CMK (cell line): ENCODE measurements around a stretch of chr7.

- RRBS: no CpG with 5 or more reads among the region's 2 CpGs
These were observed 218.5 kb upstream of the LRRN3 start for GRCh38 chr7:110872476-110872826.

DNA sequence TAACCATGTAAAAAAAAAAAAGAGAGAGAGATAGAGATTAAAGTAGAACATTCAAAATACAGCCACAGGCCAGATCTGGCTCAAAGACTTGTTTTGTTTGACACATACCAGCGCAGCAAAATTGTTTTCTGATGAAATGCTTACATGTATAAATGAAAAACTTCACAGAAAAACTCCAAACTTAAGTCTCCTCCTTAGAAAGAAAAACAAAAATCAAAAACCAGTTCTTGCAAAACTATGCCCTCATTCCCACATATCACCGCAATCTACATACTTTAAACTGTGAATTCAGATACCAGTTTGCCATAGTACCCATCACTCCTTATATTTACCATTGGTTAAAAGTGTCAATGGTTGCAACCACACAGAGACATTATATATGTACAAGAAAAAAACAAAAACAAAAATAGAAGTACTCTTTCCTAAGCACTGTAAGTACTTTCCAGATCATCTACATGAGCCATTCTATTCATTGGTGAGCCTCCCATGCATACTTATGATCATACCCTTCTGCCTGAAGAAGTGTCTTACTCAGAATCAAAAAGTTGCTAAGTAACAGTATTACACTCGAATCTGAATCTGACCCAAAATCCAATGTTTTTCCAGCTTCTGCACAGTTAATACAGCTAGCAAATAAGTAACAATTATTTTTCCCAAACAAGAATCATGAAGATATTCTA is 124.0 kb downstream of the LRRN3 start:
- RRBS: no CpG with 5 or more reads among the region's 3 CpGs

- RRBS: no CpG with 5 or more reads among the region's 2 CpGs
These were observed 125.1 kb downstream of the LRRN3 start for GRCh38 chr7:111215885-111216655.

GRCh38 chr7:112157158-112157689 is 49.0 kb downstream of the DOCK4 start:
- RRBS: no CpG with 5 or more reads among the region's 5 CpGs

GRCh38 chr7:112203972-112204536 is 2.1 kb downstream of the DOCK4 start:
- RRBS: no CpG with 5 or more reads among the region's 10 CpGs

DNA sequence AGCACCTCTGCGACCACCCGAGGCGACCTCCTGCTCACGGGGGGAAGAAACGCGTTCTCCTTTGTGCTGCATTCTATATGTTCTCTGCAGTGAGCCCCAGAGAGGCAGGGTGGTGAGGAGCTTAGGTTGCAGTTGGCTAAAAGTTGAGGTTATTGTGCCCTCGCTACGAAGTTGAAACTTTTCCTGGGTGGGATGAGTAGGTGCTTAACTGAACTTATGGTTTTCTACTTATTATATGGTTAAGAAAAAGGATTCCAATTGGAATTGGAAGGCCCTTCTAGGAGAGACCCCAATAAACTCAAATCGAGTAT is 1.1 kb downstream of the IFRD1 start:
- RRBS: no CpG with 5 or more reads among the region's 9 CpGs

DNA sequence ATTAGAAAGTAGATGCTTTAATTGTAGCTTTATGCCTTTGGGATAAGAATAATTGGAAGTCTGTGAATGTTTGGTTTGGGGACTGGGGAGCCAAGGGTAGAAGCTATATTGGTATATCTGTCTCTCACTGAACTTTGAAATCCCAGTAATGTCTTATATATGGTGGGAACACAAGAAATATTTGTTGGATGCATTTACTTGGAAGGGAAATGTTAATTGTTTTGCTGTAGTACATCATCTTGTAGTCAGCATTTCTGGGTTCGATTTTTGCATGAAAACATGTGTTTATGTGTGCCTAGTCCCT is 13.3 kb upstream of the LSMEM1 start:
- RRBS: no CpG with 5 or more reads among the region's 1 CpG

- RRBS: no CpG with 5 or more reads among the region's 4 CpGs
These were observed 4.7 kb upstream of the LSMEM1 start for GRCh38 chr7:112475902-112476713.

DNA sequence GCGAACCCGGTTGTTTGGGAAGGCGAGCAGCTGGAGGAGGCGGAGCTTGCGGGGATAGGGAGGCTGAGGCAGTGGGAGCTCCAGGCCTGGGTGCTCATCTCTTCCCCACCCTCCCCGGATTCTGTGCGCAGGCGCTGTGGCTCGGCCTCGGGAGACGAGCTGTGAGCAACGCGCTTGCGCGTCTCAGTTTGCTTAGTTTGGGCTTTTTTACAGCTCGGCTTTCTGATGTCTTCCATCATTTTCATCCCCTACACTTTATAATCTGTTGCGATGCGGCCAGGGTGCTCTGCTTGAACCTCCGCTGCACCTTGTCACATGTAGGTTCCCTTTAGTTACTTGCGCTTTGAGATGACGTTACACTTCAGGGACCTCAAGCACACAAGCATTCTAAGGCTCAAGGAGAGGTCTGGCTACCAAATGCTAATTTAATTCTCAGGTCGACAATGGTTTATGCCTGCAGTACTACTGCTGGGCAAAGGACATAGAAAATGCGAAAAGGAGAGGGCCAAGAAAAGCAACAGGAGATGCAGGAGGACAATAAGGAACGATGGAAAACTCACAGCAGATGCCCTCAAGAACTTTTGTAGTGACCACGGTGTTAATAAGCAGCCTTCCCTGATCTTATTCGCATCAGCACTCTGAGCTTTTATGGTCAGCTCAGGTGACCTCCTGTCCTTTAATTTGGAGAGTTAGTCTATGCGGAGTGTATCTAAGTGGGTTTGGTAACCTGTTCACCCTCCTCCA is 479 bp upstream of the BMT2 start:
- RRBS: 0% methylated on average over 4 of the region's 27 CpGs

DNA sequence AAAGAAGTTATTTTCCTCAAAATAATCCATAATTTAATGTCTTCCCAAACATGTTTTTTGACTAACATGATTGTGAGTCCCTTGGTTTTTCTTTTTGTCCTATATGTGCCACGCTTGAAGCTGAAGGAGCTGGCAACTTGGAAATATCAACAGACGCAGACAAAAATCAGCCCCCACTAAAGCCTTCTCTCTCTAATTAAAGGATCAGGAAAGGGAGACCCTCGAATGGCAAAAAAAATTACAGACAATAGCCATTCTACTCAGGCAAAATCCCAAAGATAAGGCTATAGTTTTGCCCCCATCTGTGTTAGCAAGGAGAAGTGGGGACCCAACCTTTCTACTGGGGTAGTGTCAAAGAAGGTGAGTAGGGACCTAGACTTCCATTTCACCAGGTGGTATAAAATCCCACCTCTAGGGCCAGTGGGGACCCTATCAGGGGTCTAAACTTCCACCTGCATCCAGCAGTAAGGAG is 366.9 kb downstream of the PPP1R3A start:
- RRBS: no CpG with 5 or more reads among the region's 3 CpGs

DNA sequence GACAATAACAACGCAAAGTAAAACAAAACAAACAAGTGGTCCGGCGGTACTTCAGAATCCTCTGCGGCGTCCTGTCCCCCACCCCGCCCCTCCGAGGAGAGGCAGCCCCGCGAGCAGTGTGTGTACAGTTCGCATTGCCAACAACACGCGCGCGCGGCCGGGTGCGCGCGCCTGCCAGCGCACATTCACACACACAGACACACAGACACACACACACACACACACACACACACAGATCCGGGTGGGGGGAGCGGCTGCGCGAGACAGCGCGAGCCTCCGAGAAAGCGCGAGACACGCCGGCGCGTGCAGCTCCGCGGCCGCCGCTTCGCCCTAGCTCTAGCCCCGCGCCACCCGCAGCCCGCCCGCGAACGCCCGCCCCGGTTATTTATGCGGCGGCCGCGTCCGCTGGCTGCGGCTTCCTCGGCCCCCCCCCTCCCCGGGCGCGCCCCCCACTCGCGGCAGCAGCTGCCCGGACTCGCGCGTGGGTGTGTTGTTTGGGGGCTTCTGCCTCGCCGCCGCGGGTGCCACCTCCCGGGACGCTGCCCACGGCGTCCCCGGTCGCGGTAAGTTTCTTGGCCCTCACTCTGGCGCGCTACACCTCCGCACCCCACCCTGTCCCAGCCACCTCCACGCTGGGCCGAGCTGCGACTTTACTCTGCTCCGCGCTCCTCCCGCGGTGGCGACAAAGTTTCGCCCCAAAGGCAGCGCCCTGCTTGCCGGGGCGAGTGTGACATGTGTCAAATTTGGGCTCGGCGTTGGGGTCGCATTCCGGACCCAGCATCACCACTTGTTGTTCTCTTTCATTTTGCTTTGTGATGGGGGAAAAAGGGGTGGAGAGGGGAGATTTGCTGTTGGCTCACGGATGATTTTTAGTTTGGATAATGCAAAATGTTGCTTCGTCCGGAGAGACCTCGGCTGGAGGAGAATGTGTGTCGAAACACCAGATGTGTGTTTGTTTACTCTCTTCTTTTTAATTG is 167.5 kb upstream of the PPP1R3A start:
- RRBS: 37% methylated on average over 54 of the region's 98 CpGs

GRCh38 chr7:114415924-114416622 is 1.5 kb downstream of the FOXP2 start:
- RRBS: no CpG with 5 or more reads among the region's 8 CpGs

DNA sequence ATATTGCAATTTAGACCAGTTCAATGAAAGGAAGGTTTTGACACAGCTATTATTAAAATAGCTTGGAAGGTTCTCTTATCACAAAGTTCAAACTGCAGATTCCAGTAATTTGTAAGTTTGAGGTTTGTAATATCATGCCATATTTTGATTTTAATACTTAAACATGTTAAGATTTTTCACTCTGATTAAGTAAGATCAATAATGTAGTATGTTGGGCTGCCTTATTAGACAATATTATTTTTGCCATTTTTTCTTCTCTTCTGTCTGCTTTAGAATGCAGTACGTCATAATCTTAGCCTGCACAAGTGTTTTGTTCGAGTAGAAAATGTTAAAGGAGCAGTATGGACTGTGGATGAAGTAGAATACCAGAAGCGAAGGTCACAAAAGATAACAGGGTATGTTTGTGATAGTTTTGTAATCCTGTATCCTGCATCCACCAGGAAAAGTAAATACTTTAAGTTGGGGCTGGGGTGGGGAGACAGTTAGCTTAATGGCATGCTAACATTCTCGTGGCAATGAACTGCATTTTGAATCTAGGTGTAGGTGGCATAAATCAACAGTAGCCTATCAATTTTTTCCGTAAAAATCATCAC is 247.3 kb downstream of the FOXP2 start:
- RRBS: no CpG with 5 or more reads among the region's 5 CpGs

DNA sequence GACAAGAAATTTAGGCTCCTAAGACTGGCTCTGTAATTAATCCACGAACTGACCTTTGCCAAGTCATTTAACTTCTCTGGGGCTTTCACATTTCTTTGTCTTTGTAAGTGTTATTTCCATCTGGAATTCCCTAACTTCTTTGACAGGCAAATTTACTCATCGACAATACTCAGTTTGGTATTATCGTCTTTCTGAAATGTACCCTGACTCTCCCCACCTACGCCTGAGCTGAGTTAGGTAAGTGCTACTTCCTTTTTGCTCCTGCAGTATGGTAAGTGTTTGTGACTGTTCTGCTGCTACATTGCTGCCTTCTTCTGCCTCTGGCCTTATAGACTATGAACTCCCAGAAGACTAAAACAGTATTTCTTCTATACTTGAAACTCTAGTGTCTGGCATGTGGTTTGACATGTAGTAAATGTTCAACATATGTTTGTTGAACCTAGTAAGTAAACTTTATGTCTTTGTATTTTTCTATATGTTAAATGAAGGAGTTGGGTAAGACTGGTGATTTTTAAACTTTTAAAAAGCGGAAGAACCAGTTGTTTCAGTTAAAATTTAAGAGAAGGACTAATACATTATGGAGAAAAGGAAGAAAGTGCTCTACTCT is 5.4 kb upstream of the MDFIC start:
- RRBS: no CpG with 5 or more reads among the region's 5 CpGs

DNA sequence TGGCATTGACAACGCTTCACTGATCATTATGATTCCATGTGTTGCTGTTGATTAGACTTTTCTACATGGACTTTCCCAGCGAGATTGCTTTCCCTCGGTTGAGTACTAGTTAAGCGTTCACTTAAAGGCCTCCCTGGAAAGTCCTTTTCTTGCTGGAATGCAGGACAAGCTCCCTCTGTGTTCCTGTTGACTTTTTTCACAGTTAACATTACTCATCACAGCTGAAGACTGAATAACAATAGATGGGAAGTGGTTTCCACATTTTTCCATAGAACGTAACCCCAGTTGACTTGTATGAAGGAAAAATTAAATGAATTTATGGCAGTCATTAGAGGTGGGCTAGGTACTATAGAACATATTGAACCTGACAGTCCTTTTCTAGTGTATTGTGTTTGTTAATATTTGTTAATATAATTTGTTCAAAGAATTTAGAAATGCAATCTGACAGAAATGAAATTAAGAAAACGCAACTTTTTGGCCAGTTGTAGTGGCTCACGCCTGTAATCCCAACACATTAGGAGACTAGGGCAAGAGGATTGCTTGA is 2.5 kb upstream of the CAV1 start:
- RRBS: no CpG with 5 or more reads among the region's 7 CpGs

- RRBS: no CpG with 5 or more reads among the region's 3 CpGs
These were observed 2.7 kb downstream of the CAV1 start for GRCh38 chr7:116527522-116527889.

- RRBS: no CpG with 5 or more reads among the region's 7 CpGs
These were observed 35.6 kb downstream of the CAV1 start for GRCh38 chr7:116560012-116561169.

DNA sequence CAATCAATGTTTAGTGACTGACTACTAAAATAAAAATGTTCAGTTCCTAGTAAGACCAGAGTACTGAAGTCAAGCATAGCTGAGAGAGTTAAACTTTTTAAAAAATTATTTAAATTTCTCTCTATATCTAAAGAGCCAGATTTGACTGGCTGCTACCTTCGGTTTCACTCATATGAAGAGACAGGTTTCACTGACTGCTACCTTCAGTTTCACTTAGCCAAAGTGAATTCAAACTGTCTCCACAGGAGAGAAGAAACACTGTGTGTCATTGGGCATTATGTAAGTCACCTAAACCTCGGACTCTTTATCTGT is 41.7 kb upstream of the MET start:
- RRBS: no CpG with 5 or more reads among the region's 2 CpGs

GRCh38 chr7:116671466-116672131 is 397 bp upstream of the MET start:
- RRBS: 20% methylated on average over 20 of the region's 43 CpGs